AG09309 (cell line): ENCODE measurements around a stretch of chr18.

DNA sequence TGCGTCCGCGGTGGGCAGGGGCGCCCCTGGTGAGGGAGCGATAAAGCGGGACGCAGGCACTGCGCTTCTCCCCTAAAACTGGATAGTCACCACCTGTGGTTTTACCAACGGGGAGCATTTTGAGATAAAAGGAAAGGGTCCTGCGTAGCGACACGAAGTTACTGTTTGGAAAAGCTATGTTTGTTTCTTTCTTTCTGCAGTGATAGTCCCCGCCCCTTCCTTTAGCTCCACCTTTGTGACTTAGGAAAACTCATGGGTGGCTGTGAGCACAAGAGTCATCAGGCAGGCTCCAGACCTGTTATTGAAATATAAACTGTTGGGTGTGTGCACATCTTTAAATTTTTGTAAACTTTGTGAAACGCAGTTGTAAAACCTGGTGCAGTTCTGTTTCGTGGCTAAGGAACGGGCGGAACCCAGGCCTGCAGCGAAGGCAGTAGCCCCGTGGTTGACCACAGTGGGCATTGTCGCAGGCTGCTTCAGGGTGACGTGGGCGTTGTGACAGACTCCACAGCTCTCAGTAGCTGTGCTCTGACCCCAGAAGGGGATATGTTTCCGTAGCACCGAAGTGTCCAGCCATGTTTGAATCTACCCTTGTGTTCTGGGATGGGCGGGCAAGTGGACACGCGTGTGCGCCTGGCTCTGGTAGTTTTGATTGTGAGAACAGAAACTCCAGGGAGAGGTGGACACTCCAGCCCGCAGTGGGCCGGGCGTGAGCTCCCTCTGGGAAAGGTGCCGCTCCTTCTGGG is 905 bp downstream of the CTDP1 start:
- RRBS = no CpG with 5 or more reads among the region's 32 CpGs

GRCh38 chr18:79687586-79688452 is 8.2 kb downstream of the CTDP1 start:
- RRBS = no CpG with 5 or more reads among the region's 20 CpGs

DNA sequence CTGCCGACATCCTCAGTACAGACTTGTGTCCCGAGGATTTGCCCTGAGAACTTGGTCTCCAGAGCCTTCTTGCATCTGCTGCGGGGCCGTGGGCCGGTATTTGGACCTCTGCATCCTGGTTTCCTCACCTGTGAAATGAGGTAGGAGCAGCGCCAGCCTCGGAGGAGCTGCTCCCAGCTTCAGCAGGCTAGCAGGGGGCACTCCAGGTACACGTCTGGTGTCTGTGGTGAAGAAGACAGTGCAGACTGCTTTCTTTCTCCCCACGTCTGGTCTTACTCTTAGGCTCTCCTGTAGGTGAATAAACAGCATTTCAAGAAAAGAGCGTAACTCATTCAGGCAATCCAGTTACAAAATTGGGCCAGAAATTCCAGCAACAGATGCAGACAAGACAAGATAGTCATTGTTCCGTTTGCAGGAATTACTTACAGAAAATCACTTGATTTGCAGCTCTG is 58.7 kb downstream of the CTDP1 start:
- RRBS = no CpG with 5 or more reads among the region's 11 CpGs

DNA sequence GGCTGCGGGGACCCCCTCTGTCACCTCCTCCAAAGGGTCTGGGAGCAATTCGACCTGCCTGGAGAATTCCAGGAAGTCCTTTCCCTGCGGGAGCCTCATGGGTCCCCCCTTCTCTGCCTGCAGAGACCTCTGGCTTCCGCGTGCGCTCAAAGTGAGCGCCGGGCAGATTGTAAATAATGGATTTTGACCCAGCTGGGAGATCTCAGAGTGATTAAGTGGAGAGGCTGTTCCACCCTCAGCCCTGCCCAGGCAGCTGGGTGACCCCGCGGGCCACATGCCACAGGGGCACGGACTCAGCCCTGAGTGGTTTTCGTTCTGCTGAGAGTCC is 1.2 kb downstream of the KCNG2 start:
- RRBS = no CpG with 5 or more reads among the region's 12 CpGs

DNA sequence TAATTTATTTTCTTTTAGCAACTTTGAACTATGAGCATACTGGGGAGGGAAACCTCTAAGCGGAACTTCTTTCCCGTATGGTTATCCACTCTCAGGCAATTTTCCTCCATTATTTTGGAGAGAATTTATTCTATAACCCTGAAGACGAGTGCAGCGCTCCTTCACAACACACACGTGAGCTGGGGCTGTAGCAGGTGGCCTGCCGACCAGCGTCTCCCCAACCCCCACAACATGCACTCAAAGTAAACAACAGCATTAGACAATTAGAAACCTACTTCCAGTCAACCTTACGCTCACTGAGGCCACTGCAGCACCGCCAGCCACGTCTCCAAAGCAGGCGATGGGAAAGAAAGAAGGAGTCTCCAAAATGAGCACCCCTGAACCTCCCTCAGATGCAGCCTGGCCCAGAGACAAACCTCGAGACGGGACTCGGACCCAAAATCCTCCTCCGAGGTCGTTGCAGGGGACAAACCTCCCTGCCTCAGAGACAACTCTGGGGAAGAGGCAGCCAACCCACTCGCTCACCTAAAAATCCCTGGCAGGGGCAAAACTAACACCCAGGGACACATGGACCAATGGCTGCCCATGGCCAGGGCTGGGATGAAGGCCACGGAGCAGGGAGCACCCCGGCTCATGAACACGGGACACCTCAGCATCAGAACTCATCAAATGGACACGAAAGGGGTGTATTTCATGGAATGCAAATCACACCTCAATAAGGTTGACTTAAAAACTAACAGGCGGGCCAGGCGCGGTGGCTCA is 2.6 kb downstream of the SLC66A2 start:
- RRBS = no CpG with 5 or more reads among the region's 24 CpGs

DNA sequence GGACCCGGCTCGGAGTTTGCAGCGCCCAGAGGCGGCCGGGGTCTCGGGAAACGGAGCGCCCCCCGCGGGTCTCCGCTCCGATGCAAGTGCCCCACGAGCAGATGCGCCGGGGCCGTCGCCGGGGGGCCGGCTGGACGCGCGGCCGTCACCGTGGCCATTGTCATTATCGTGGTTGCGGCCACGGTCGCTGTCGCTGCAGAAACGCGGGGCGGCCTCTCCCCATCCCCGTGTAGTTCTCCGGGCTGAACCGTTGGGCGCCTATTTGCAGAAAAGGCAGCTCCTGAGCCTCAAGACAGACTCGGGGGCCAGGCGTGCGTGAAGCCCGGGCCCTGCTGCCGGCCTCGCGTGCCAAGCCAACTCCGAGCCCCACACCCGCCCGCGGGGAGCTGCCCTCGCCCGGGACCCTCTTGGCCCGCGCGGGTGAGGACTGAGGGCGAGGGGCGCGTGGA is 609 bp upstream of the SLC66A2 start:
- RRBS = 2% methylated on average over 27 of the region's 55 CpGs

DNA sequence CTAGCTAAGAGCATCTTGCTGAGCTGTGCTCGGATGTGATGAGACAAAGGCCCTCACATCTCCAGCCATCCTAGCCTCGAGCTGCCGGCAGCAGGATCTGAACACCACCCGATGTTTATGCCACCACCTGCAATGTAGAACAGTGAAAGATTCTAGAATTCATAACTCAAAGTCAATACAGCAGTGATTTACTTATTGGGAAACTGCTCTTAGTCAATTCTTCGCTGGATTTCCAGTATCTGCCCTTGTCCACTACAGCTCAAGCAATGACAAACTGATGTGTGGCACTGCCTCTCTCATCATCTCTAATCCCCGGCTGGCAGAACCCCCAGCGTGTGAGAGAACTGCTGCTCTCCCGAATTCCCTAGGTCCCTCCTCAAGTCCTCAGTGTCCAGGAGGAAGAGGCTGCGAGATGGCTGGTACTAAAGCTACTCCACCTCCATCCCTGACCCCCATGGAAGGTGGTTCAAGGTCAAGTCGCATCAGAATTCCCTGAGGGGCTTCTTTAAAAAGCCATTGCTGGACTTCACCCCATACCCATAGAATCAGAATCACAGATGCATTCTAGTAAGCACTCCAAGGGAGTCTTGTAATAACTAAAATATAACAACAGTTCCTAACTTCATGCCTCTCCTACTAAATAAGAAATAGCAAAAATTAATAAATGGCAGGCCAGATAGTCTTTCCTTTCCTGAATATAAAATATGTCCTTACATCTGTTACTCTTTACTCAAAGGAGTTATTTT is 1.6 kb downstream of the TXNL4A start:
- RRBS = no CpG with 5 or more reads among the region's 10 CpGs

- RRBS = 61% methylated on average over 2 of the region's 21 CpGs
Measured at GRCh38 chr18:80012661-80013130, 21.5 kb upstream of the RBFA start.

- RRBS = no CpG with 5 or more reads among the region's 4 CpGs
Measured at GRCh38 chr18:80118430-80118941, 9.4 kb downstream of the ADNP2 start.

DNA sequence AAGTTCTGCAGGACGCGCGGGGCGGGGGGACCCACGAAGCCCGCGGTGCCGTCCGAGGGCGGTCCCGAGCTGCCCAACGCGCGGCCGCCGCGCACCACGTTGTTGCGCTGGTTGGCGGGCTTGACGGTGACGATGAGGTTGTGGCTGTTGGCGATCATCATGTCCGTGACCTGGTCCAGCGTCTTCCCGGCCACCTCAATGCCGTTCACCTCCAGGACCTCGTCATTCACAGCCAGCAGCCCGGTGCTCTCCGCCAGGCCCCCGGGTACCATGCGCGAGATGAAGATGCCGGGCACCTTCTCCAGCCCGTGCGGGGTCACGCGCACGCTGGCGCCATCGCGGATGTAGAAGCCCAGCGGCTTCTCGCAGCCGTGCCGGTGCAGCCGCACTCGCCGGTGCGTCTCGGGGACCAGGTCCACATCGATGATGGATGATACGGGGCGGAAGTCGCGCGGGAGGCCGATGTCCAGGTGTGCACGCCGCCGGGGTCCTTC is 51.0 kb downstream of the ADNP2 start:
- RRBS = 95% methylated on average over 17 of the region's 61 CpGs

GRCh38 chr18:80196578-80196861 is 50.8 kb downstream of the PARD6G start:
- RRBS = no CpG with 5 or more reads among the region's 7 CpGs